ENCODE results near the genes KIRREL1 and OR6N1.

- PRO-cap = no peak
These were observed 9.3 kb upstream of the FCRL3 start for GRCh38 chr1:157709744-157710334.

DNA sequence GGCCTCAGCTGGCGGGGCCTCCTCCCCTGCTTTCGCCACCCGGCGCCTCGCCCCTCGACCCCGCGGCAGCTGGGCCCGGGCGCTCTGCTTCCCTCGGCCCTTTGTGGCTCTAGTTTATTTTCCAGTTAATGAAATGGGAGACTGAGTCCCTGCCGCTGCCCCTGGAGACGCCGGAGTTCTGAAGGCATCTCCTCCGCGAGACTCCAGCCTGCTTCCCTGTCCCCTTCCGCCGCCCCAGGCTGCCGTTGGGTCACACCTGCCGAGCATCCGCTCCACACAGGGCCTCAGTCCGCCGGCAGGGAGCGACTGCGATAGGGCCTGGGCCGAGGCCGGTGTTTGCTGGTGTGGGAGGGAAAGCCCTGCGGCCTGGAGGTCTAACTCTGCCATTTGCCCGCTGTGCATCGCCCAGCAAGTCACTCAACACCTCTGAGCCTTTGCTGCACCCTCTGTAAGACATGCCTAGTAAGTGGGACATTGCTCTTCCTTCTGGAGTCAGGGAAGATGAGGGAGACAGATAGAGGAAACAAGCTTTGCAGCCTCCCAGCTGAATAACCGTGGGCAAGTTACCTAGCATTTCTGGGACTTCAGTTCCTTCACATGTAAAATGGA is 14.4 kb upstream of the KIRREL1 start:
- PRO-cap = bidirectional peak, plus-strand start at position 141 of the sequence, minus-strand start at position 86 of the sequence

DNA sequence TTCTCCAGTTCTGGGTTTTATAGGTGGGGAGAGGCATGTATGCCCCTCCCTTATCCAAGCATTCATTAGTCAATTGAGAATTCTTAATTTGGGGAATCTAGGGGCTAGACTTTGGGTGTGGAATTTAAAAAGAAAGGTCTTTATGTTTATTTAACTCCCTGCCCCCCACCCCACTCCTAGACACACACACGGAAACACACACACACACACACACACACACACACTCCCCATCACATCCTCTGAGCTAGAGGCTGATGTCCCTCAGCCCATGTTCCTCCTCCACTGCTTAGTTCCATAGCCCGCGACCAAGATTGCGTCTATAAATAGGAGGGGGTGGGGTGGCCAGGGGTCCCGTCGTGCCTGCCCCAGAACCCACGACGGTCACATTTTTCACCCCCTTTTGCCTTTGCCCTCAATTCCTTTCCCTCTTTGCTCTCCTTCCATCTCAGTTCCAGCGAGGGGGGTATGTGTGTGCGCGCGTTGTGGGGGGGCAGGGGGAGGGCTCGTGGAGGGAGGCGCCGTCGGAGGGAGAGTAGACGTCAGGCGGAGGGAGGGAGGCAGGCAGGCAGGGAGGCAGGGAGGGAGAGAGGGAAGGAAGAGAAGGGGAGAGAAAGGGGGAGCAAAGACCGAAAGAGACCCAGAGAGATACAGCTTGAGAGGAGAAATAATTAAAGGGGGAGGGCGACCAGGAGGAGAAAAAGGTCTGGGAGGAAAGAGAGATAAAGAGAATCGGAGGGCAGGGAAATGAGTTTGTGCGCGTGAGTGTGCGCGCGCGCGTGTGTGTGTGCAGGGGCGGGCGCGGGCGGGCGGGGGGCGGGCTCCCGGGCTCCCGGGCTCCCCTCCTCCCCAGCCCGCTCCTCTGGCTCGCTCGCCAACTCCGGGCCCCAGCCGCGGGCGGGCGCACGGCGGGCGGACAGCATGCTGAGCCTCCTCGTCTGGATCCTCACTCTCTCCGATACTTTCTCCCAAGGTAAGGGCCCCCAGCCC is at the start of gene KIRREL1:
Gene KIRREL1 (plus strand): TSS at position 887 of the 987 bp plus-strand sequence.
- PRO-cap = bidirectional peak, plus-strand start at position 887 of the sequence, minus-strand start at position 780 of the sequence

DNA sequence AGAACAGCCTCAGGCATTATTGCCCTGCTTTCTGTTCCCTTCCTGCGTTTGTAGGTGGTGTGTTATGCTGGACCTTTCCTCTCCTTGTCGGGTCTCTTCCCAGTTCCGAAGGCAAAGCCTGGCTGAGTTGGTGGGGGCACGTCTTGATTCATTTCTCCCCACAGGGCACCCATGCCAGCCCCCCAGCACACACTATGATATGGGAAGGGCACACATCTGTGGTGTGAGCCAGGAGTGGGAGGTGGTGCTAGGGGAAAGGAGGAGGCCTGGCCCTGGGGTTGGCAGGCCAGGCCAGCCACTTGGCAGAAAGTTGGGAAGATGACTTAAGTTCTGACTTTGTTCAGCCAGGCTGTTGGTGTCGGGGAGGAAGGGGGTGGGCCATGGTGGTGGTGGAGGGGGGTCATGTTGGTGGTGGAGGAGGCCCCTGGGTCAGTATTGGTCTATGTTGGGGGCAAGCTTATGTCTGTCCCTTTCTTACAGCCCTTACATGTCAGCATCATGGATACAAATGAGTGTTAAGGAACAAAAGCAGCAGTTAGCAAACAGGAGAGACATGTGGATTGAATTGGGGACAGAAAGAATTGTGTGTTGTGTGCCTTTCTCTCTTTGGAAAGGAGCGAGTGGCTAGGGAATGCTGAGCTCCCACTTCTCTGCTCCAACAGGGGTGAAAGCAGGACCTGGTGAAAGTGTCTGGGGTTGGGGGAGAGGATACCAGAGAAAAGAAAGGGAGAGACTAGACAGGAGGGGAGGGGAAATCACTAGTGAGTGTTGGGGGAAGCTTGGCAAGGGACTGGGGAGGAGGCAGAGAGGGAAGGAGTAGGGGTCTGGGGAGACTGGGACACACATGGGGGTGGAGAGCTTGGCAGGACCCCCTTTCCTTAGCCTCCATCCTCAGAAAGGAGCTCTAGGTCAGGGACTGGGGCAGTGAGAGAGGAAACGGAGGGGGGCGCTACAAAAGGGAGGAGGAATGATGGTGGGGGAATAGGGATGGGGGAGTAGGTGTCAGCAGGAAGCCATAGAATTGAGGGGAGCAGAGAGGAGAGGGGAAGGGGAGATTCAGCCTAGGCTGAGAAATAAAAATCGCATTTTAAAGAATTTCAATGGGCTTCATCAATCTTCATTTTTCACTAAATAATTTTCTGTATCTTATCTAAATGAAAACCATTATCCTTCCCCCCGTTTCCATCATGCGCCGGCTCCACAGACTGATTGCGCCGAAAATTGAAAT is 2.1 kb downstream of the KIRREL1 start:
- PRO-cap = no peak

DNA sequence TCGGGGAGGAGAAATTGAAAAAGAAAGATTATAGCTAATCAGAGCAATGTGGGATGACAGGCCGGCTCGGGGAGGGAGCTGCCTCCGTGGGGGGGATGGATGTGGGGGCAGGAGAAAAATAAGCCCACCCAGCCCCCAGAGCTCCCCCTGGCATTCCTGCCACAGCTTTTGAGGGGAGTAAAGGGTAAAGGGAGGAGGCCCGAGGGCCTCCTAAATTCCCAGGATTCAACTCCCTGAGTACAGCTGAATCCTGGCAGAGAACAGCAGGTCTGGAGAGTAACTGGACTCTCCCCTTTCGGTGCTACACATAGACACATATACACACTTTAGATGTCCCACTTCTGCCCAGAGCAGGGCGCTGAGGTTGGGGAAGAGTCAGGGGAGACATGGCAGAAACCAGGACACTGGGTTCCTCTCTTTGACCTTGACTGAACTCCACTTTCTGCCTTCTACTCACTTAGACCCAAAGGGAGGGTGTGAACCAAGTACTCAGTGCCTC is 3.0 kb downstream of the KIRREL1 start:
- PRO-cap = no peak

GRCh38 chr1:158772007-158772378 is at the start of gene OR6N1:
Gene OR6N1, minus strand, starts transcription at chr1:158772195.
- PRO-cap = no peak

- PRO-cap = no peak
These were observed 1.0 kb upstream of the IFI16 start for GRCh38 chr1:159008648-159009125.

DNA sequence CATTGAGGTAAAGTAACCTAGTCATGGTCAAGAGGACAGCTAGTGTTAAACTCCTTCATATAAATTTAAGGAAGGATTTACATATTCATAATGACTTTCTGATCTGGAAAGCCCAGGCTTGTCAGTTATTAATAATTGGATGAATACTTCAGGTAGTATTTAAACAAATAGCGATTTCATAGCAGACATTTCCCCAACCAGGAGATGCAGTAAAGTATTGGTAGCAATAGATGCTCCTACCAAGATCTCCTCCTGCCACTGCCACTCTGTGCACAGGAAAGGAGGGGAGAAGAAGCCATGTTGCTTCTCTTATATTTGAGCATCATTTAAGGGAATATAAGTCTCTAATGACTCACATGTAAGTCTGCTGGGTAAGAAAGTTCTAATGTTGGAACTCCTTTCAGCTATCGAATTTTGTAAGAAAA is 476 bp upstream of the IFI16 start:
- PRO-cap = no peak

DNA sequence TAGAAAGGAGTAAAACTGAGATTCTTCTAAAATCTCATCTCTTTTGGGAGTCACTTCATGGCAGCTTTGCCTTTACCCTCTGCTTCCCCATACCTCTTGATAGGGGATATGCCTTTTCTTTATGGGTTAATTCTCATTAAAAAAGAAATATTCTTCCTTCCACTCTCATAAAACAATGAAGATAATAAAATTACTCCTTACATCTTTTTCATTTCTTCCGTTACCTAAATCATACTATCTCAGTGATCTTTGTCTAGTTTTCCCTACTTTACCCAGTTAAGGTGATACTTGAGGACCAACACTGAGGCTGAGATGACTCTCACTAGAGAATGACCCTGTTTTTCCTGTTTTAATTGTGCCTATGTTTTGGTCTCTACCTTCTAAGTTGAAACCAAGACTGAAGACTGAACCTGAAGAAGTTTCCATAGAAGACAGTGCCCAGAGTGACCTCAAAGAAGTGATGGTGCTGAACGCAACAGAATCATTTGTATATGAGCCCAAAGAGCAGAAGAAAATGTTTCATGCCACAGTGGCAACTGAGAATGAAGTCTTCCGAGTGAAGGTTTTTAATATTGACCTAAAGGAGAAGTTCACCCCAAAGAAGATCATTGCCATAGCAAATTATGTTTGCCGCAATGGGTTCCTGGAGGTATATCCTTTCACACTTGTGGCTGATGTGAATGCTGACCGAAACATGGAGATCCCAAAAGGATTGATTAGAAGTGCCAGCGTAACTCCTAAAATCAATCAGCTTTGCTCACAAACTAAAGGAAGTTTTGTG is 25.1 kb downstream of the AIM2 start:
- PRO-cap = no peak

GRCh38 chr1:159053189-159054116 is 23.1 kb downstream of the AIM2 start:
- PRO-cap = no peak

DNA sequence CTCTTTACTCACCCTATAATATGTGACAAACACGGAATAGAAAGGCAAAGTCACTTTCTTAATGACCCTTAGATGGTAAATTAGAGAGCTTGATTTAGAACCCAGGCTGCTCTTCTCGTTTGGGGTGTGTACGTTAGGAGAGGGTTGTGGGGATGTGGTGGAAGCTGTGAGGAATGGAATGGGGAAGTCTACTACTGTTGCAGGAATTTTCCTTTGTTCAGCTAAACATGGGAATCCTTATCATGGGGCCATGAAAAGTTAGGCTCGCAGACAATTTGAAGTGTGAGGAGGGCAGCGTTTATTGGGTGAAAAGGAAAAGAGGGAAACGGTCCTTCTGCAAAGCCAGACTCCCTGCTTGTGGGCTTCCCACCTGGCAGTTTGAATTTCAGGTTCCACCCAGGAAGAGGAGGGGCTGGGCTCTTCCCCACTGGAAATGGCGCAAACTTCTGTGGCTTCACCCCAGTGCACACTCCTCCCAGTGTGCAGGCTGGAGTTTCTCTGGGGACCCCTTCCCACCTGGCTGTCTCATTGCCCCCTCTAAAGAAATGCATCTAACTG is 20.6 kb downstream of the AIM2 start:
- PRO-cap = no peak

DNA sequence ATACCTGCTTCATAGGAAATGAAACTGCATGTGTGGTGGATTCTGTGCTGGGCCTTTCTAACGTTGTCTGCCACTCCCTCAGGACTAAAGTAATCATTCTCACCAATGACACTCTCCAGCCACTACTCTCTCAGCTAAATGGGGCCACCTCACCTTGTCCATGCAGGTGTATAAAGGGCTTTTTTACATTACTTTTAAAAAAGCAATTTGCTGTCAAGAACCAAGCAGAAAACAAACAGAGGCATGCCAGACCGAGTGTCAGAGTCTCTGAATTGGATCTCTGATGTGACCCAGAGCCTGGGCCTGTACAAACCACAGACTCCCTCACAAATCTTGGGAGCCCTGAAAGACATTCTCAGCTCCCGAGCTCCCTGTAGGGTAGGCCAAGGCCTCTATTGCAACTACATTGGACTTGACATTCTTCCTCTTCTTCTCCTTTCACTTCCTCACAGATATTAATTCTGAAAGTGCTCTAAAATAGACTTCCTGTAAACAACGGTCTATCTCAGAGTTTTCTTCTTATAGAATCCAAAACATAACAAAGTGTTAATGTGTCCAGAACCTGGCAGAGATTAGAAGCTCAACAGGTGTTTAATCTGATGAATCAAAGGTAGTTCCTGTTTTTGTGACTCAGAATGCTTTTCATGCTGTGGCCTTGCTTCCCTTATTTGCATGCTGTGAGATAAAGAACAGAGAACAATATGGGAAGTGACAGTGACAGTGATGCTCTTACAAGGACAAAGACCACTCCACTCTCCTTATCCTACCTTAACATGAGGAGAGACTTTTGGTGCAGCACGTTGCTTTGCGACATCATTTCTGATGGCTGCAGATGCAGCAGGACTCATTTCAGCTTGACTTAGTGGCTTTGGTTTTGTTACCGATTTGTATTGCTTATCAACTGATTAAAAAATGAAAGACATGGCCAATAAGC is 8.5 kb downstream of the AIM2 start:
- PRO-cap = no peak

DNA sequence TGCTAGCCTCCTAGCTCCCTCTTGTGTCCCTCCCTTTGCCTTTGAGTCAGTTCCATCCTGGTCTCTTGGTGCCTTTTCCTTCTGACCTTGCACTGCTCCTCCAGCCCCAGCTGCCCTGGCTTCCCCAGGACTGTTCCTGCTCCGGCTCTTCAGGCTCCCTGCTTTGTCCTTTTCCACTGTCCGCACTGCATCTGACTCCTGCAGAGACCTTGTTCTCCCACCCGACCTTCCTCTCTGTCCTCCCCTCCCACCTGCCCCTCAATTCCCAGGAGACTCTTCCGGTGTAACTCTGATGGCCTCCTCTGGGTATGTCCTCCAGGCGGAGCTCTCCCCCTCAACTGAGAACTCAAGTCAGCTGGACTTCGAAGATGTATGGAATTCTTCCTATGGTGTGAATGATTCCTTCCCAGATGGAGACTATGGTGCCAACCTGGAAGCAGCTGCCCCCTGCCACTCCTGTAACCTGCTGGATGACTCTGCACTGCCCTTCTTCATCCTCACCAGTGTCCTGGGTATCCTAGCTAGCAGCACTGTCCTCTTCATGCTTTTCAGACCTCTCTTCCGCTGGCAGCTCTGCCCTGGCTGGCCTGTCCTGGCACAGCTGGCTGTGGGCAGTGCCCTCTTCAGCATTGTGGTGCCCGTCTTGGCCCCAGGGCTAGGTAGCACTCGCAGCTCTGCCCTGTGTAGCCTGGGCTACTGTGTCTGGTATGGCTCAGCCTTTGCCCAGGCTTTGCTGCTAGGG is 638 bp downstream of the ACKR1 start:
- PRO-cap = no peak

- PRO-cap = no peak
These were observed 5.0 kb downstream of the OR10J1 start for GRCh38 chr1:159444407-159445037.

DNA sequence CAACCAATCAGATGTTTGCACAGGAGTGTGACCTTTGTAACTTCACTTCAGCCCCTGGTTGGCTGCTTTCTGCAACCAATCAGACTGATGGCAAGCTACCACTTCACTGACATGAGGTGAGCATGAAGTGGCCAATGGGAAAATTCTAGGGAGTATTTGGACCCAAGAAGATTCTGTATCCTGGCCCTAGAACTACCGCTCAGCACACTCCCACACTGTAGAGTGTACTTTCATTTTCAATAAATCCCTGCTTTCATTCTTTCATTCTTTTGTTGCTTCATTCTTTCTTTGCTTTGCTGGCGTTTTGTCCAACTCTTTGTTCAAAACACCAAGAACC is 25.8 kb downstream of the OR10J1 start:
- PRO-cap = no peak

DNA sequence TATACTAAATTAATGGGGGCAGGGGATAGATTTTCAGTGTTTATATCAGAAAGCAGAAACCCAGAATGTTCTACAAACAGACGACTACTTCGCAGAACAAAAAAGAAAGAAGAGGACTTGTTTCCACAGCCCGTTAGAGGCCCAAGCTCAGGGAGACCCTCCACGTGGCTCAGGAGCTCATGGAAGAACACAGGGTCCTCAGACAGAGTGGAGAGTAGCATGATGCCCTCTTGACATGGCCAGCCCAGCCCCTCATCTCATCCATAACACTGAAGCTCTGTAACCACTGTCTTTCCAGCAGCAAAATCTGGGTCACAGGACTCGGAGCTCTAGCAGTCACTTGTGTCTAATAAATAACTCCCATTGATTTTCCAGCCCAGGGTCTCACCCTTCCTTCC is 20.9 kb upstream of the OR10J5 start:
- PRO-cap = no peak

DNA sequence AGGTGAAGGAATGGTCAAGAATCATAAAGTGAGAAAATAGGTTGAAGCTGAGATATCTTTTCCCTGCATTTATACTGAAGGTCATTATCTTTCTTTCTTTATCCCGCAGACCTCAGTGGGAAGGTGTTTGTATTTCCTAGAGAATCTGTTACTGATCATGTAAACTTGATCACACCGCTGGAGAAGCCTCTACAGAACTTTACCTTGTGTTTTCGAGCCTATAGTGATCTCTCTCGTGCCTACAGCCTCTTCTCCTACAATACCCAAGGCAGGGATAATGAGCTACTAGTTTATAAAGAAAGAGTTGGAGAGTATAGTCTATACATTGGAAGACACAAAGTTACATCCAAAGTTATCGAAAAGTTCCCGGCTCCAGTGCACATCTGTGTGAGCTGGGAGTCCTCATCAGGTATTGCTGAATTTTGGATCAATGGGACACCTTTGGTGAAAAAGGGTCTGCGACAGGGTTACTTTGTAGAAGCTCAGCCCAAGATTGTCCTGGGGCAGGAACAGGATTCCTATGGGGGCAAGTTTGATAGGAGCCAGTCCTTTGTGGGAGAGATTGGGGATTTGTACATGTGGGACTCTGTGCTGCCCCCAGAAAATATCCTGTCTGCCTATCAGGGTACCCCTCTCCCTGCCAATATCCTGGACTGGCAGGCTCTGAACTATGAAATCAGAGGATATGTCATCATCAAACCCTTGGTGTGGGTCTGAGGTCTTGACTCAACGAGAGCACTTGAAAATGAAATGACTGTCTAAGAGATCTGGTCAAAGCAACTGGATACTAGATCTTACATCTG is 567 bp downstream of the APCS start:
- PRO-cap = no peak

- PRO-cap = no peak
These were observed 24.8 kb upstream of the DUSP23 start for GRCh38 chr1:159756074-159756350.

- PRO-cap = no peak
These were observed 2.0 kb upstream of the FCRL6 start for GRCh38 chr1:159800021-159800788.

DNA sequence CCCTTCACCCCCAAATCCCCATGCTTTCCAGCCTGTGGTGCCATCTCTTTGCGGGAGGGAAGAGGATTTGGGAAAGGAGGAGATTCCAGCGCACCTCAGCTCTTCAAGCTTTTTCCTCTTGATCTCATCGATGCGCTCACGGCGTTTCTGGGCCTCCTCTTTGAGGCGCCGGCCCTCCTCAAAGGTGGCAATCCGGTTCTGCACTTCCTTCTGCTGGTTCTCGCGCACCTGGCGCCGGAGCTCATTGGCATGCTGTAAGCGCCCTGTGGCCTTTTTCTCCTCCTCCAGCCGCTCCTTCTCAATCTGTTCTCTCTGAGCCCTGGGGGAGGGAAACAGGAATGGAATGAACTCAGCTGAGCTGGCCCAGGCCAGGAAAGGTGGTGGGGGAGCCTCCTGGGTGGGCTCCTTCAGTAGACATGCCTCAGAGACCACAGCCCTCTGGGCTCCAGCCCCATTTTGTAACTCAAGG is 10.4 kb upstream of the VSIG8 start:
- PRO-cap = no peak

Measured in neural crest cell (in vitro differentiated cells).